HL-60 (cell line): Measurements from ENCODE around the genes PIP5KL1 and DPM2.

GRCh38 chr9:127748356-127748672 lies 13.2 kb upstream of the TOR2A start:
- RRBS = no CpG with 5 or more reads among the region's 3 CpGs

GRCh38 chr9:127761751-127763025 lies 16.3 kb downstream of the SH2D3C start:
- RRBS = no CpG with 5 or more reads among the region's 27 CpGs

DNA sequence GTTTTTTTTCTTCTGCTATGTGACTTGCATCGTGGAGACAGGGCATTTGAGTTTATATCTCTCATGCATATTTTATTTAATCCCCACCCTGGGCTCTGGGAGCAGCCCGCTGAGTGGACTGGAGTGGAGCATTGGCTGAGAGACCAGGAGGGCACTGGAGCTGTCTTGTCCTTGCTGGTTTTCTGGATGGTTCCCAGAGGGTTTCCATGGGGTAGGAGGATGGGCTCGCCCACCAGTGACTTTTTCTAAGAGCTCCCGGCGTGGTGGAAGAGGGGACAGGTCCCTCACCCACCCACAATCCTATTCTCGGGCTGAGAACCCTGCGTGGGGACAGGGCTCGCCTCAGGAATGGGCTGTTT lies 3.7 kb downstream of the CDK9 start:
- RRBS = no CpG with 5 or more reads among the region's 8 CpGs

DNA sequence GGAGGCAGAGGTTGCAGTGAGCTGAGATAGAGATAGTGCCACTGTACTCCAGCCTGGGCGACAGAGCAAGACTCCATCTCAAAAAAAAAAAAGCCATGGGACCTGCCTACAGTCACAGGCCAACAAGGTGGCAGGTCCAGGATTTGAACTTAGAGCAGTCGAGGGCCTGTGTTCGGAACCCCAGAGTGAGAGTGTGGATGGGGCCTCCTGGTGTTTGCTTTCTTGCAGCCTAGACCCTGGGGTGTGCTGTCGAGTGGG lies 11.8 kb downstream of the FPGS start:
- RRBS = no CpG with 5 or more reads among the region's 4 CpGs

- RRBS = 99% methylated on average over 5 of the region's 19 CpGs
Measured at GRCh38 chr9:127844739-127845488, 9.5 kb downstream of the ENG start.

DNA sequence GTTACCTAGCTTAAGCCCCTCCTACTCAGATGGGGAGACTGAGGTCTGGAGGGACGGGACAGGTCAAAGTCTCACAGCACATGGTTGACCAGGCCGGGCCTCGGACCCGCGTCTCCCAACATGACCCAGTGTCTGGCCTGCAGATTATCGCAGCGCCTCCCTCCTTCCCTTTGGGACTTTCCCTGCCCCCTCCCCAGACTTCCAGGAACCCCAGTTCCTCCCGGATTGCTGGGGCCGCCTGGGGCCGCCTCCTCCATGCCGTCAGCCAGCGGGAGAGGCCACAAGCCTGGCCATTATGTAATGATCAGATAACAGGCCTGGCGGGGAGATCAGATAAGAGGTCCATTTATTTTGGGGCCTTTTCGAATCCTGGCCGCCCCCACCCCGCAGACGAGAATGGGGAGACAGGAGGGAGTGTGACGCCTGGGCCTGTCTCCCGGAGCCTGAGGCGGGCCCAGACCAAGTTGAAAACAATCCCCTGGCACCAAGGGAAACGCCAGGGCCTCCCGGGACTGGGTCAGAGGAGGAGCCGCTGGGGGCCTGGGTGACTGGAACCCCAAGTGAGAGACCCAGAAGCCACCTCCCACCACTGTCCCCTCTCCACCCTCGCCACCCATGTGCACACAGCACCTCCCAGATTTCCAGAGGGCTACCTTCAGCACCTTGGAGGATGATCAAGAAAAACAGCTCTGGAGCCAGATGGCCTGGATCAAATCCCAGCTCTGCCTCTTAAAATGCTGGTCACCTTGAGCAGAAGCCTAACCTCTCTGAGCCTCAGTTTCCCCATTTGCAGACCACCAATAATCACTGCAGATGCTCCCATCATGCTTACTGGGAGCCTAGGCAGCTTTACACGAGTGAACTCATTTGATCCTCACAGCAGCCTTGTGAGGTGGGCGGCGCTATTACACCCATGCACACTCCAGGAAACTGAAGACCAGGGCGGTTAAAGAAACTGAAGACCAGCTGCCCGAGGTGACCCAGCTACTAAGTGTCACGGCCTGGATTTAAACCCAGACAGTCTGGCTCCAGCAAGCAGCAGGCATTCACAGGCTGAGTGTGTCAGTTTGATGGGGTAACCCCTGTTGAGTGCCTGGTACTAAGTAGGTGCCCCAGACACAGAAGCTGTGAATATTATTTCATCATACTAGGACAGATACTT lies 7.8 kb downstream of the ENG start:
- RRBS = 99% methylated on average over 4 of the region's 30 CpGs

DNA sequence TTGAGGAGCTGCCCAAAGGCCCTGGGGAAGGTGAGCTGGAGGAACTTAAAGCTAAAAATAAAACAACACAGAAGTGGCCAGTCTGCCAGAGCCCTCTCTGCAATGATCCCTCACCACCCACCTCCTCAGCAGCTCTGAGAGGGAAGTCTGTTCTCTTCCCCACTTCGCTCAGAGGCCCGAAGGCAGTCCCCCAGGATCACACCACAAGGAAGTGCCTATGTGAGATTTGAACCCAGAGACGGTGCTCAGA lies 879 bp downstream of the ENG start:
- RRBS = no CpG with 5 or more reads among the region's 3 CpGs

DNA sequence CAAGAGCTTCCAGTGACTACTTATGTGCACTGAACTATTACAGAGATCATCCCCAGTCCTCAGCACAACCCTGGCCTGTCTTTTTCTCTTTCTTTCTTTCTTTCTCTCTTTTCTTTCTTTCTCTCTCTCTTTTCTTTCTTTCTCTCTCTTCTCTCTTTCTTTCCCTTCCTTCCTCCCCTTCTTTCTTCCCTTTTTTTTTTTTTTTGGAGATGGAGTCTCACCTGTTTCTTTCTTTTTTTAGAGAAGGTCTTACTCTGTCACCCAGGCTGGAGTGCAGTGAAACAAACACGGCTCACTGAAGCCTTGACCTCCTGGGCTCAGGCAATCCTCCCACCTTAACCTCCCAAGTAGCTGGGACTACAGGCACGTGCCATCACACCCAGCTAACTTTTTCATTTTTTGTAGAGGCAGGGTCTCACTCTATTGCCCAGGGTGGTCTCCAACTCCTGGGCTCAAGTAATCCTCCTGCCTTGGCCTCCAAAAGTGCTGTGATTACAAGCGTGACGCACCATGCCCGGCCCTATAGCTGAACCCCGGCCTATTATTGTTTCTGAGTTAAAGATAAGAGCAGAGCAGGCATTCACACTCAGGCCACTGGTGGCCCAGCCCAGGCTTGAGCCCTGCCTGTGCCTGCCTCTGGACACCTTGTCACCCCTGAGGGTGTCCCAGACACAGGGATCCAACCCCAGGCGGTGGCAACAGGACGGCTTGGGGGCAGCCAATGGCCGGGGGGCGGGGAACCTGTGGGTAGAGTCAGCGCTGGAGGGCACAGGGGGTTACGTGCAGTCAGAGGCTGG lies 4.3 kb downstream of the PIP5KL1 start:
- RRBS = no CpG with 5 or more reads among the region's 12 CpGs

DNA sequence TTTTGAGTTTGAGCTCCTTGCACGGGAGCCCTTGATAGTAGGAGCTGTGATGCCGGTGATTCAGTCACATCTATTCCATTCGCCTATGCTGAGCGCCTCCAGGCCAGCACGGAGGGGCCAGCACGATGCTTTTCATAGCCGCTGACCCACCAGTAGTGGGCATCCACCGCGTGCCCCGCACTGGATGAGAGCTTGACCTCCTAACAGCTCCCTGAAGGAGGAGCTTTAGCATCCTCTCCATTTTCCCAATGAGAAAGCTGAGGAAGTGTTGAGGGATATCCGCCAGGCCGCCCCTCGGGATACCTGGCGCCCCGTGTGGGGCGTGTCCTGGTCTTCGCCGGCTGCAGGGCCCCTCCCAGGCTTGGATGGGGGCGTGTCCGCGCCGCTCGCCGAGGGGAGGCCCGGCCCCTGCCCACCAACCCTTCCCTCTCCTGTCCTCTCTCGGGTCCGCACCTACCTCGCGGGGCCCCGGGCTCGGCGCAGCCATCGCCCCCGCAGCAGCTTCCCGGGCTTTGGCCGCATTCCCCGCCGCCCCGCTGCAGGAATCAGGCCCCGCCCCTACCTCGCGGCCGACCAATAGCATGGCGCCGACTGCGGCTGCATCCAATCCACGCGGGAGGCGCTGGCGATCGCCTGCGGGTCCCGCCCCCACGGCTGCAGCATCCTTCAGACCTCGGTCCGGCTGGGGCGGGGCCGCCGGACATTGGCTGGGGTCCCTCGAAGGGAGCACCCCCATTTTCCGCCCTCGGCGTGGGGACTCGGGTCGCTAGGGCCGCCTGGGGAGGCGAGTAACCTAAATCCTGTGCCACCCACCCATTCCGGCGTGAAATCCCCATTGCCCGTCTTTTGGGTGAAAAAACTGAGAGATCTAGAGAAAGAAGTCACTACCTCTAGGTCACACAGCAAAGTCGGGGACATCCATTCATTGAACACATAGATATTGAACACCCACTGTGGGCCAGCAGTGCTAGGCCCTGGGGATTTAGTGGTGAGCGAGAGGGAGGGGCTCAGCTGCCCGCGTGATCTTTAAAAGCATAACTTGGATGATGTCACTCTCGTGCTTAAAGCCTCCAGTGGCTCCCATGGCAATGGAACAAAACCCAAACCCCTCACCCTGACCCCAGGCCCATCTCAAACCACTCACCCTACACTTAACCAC lies at the start of gene PIP5KL1:
Gene PIP5KL1, minus strand, starts transcription at position 512 of the 1,159 bp plus-strand sequence.
- RRBS = 6% methylated on average over 22 of the region's 75 CpGs

GRCh38 chr9:127936798-127937716 lies 597 bp downstream of the DPM2 start:
- RRBS = no CpG with 5 or more reads among the region's 33 CpGs

DNA sequence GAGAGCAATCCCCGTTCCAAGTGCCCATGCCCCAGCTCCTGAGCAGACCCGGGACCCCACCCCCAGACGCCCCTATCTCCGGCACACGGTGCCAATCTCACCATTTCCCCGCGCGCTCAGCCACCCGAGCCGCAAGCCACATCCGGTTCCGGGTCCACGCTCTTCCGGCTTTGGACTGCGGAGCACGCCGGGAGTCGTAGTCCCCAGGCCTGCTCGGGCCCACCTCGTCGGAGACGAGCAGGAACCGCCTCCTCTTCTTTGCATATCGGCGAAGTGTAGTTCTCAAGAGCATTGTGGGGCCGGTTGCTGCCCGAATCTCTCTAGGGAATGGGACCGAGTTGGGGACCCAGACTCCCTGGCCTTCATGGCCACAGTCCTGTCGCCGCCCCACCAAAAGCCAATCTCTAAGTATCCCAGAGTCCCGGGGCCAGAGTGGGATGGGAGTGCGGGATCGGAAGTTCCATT lies at the start of gene DPM2:
Gene DPM2, minus strand, starts transcription at position 138 of the 465 bp plus-strand sequence.
- RRBS = 17% methylated on average over 17 of the region's 33 CpGs

DNA sequence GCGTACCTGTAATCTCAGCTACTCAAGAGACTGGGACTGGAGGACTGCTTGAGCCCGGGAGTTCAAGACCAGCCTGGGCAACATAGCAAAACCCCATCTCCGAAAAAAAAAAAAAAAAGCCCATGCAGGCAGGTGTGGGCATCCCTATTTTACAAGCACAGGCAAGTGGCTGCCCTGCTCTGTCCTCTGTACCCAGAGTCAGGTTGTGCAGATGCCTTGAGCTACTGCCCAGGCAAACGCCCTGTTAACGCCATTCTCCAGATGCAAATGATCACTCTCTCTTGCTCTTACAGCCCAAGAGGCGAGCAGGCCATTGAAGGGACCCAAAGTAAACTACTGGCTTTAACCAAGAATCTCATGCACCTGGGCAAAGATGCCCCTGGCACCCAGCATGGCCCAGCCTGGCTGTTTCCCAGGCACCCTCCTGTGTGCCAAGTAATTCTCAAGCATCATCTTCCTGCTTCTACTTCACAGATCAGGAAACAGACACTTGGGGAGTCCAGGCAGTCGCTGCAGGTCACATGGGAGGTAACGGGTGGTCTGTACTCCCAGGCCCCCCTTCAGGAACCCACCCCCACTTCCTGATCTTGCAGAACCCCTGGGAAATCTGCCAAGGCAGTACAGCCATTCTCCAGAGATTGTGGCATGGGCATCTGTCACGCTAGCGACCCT lies 14.3 kb downstream of the EEIG1 start:
- RRBS = no CpG with 5 or more reads among the region's 10 CpGs

DNA sequence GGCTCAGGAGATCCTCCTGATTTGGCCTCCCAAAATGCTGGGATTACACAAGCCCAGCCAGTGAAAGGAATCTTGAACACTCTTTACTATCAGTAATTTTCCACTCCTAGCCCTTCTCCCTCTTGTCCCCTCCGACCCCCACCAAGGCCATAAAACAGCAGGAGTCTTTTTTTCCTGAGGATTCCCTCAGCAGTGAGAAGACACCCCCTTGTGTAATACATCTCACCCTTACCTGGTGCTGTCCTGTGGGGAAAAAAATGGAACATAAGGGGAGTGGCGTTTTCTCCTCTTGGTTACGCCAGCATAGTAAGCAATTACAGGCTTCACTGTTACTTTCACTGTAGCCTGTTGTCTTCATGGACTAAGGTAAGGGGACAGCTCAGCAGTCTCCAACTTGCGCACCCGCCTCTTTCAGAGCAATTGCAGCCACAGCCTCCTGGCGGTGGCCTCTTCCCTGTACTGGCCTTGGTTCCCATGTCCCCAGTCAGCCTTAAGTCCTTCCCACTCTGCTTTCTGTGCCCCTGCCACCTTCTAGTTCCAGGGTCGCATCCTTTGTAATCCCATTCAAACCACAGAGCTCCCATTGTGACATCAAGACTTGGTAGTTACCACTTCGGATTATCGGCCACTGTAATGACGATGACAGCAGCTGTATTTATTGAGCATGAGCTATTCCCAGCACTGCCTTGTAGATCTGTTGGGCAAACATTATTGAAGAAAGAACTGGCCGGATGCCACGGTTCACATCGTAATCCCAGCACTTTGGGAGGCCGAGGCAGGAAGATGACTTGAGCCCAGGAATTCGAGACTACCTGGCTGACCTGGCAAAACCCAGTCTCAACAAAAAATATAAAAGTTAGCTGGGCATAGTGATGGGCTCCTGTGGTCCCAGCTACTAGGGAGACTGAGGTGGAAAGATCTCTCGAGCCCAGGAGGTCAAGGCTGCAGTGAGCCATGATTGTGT lies 9.9 kb downstream of the NAIF1 start:
- RRBS = no CpG with 5 or more reads among the region's 16 CpGs

- RRBS = no CpG with 5 or more reads among the region's 7 CpGs
Measured at GRCh38 chr9:128073135-128073845, 5.3 kb downstream of the SLC25A25 start.

- RRBS = 95% methylated on average over 5 of the region's 28 CpGs
Measured at GRCh38 chr9:128090866-128091961, 23.2 kb downstream of the SLC25A25 start.

DNA sequence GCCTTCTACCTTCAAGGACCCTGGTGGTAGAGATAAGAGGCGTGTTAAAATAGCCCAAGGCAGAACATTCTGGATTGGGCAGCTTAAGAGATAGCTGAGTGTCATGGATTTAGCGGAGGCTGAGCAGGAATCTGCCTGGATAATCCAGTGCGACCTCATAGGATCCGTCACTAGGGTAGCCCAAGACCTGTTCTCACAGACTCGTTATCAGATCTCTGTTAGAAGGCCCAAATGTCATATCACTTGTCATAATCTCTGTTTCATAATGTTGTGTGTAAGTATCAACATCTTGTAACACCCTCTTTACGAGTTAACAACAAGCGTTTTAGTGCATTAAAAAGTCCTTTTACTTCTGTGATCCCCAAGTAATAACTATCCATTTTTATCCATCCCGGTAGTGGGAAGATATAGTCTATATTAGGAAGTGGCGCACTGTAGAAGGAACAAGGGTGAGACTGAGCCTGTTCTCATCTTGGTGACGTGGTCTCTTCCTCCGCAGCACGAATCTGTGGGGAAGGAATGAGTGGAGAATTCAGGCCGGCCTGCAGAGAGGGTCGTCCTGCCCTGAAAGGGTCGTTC lies 28.8 kb downstream of the SLC25A25 start:
- RRBS = no CpG with 5 or more reads among the region's 15 CpGs

- RRBS = 14% methylated on average over 7 of the region's 32 CpGs
Measured at GRCh38 chr9:128098166-128099196, 29.0 kb downstream of the PTGES2 start.

- RRBS = 53% methylated on average over 3 of the region's 12 CpGs
Measured at GRCh38 chr9:128131876-128132596, 4.5 kb upstream of the PTGES2 start.

DNA sequence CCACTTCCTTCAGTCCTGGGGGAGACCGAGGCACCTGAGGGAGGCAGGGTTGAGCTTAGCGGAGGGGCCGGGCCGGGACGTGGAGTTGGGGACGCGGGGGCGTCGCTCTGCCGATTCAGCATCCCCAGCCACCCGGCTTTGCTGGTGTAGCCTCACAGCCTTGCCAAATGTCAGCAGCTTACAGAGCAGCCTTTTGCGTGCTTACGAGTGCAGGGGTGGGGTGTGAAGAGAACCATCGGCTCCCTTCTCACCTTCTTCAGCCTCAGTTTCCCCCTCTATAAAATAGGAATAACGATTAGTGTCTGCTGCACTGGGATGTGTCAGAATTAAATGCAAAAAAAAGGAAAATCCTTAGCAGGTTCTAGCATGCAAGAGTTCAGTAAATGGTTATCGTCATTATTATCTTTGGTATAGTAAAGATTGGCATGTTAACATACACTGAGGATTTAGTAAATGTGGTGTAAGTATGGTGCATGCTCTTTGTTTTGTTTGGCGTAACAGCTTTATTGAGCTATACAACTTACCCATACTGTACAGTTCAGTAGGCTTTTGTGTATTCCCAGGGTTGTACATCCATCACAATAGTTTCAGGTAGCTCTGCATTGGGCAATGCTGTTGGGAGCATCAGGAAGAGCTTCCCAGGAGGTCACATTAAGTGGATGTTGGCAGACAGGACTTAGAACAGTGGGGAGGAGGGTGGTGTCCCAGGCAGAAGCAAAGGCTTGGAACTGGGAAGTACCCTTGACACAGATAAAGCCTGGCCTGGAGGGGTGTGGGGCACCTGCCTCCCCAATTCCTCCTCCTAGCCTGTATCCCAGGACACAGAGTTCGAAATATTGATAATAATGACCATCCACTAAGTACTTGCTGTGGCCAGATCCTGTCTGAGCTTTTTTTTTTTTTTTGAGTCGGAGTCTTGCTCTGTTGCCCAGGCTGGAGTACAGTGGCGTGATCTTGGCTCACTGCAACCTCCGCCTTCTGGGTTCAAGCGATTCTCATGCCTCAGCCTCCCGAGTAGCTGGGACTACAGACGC lies 1.0 kb downstream of the BBLN start:
- RRBS = 5% methylated on average over 8 of the region's 24 CpGs

GRCh38 chr9:128298762-128299478 lies 22.8 kb downstream of the SWI5 start:
- RRBS = no CpG with 5 or more reads among the region's 13 CpGs